CMK (cell line): ENCODE measurements around the genes CALM1, TTC7B and TC2N.

GRCh38 chr14:90288708-90288993, 32.3 kb downstream of the PSMC1 start:
- RRBS = no CpG with 5 or more reads among the region's 6 CpGs

DNA sequence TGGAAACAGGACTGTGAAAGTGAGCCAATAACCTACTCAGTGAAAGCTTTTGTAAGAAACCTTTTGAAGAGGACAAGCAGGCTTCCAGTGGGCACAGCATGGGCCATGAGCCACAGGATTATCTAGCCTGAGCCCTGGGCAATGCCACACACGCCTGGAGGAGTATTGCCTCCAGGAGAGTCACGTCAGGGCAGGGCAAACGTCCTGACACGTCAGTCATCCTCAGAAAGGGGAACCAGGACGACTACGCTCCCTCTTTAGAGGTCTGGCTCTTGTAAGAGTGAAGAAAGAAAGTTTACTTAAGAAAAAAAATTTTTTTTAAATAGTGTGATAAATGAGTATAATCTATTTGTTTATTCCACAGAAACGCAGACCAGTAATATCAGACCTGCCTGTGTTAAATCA, 32.2 kb downstream of the NRDE2 start:
- RRBS = no CpG with 5 or more reads among the region's 7 CpGs

- RRBS = 1% methylated on average over 11 of the region's 46 CpGs
These were observed at the start of gene CALM1 for GRCh38 chr14:90396946-90397282. Gene CALM1 (plus strand): TSS chr14:90397029.

DNA sequence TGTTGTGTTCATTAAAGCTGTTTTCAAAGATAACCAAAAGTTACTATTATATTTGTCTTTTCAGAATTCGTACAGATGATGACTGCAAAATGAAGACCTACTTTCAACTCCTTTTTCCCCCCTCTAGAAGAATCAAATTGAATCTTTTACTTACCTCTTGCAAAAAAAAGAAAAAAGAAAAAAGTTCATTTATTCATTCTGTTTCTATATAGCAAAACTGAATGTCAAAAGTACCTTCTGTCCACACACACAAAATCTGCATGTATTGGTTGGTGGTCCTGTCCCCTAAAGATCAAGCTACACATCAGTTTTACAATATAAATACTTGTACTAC, 7.8 kb downstream of the CALM1 start:
- RRBS = no CpG with 5 or more reads among the region's 1 CpG

DNA sequence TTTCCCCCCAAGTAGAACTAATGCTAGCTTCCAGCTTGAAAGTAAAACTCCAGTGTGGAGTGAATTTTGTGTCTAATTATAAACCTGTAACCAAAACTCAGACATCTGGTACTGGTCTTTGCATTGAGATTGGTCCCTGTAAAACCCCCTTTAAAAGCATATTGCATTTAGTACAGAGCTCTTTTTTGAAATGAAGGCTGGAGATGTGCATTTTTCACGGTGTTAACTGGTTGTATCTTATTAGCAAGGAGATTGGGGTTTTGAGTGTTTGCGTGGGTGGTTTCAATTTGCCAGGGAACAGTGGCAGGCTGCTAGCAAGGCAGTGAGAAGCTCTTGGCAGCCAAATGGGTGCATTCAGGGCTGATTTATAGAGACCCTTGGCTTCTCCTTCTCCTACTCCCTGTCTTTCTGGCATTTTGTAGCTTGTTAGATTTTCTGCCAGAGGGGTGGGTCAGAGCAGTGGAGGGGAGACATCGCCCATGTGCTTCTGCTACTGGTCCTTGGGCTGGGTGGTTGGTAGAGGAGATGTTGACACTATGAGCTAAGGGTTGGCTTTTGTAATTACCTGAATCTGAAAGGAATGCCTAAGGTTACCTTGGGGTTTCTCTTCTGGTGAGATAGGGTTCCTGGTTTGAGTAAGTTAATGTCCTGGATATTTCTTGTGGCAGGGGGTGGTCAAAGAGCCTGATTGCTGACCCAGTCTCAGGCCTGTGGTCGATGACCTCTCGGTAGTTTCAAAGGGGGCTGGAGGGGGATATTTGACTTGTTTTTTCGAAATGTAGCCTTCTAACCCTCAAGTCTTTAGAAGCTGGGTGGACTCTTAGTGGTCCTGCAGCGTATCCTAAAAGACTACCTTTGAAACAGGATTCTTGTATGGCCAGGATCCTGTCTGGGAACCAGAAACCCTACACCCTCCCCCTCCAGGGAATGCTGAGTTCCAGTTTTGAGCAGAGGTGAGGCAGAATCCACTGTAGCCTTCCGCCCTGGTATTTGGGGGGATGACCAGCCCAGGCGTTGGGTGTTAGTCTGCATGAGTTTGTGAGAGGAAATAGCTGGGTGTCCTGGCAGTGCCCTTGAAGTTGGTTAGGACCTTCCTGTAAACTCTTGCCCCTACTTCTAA, 9.7 kb downstream of the CALM1 start:
- RRBS = no CpG with 5 or more reads among the region's 9 CpGs

- RRBS = no CpG with 5 or more reads among the region's 2 CpGs
These were observed 75.8 kb downstream of the CALM1 start for GRCh38 chr14:90472625-90473026.

- RRBS = no CpG with 5 or more reads among the region's 8 CpGs
These were observed 94.7 kb downstream of the CALM1 start for GRCh38 chr14:90491479-90491955.

DNA sequence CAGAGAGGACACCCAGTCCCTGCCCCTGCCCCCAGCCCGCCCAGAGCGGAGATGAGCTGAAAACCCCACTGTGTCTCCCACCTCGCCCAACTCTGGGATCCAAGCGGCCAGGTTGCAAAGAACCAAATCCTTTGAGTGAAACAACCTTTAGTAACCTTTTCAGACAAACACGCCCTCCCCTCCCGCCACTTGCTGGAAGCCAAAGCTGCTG, 120.6 kb downstream of the CALM1 start:
- RRBS = no CpG with 5 or more reads among the region's 6 CpGs

DNA sequence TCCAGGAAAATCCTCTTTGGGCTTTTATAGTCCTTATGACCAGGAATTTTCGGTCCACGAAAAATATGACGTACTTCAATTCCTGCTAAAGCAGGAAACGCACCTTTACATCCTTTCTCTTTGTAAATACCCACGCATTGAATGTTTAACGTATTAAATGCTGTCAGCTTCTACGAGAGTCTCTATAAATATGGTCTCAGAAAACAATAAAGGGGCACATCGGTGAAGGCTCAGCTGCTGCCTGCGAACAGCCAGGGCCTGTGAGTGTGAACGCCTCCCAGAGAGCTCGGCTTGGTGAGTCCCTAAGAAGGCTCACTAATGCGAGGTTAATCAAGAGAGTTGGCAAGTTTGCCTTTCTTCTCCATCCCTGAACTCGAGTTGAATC, 58.4 kb downstream of the TTC7B start:
- RRBS = no CpG with 5 or more reads among the region's 13 CpGs

DNA sequence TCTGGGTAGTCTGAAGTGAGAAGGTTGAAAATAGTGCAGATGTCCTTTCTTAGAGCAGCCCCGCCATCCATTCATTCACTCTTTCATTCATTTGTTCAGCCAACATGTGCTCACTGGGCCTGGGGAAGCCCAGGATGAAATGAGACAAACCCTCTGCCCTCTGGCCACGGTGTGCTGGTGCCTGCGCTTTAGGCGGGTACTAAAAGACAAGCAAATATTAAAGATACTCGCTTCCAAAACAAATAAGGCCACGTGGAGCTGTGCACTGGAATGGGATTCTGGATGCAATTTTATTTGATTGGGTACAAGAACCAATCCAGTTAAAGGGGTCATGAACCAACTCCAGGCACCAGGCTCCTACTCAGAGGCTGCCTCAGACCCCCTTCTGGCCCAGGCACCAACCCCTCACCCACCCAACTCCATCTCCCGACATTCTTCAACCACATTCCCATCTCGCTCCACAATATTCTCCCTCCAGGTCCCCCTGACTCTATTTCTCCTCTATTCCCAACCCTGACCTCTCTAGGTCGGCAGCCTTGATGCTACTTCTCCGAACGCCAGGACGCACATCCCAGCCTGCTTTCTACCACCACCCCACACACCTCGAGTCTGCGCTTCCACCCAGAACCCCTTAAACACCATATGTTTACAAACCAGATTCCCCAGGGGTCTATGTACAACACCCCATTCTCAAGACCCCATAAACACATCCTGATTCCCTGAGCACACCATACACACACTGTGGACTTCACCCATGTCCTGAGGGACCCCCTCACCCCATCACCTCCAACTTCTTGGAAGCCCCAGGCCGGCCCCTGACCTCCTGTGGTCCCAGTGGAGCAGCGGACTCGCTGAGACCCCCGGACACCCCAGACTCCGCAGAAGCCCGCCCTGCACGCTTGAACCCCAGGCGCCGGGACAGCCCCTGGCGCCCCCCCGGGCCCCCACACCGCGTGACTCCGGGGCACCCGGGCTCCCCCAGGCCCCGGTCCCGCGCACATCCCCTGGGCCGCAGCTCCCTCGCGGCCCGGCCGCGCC, 870 bp downstream of the TTC7B start:
- RRBS = 1% methylated on average over 16 of the region's 38 CpGs

- RRBS = 6% methylated on average over 43 of the region's 99 CpGs
These were observed at the start of gene TTC7B for GRCh38 chr14:90816079-90817076. Gene TTC7B (minus strand): TSS chr14:90816430.

DNA sequence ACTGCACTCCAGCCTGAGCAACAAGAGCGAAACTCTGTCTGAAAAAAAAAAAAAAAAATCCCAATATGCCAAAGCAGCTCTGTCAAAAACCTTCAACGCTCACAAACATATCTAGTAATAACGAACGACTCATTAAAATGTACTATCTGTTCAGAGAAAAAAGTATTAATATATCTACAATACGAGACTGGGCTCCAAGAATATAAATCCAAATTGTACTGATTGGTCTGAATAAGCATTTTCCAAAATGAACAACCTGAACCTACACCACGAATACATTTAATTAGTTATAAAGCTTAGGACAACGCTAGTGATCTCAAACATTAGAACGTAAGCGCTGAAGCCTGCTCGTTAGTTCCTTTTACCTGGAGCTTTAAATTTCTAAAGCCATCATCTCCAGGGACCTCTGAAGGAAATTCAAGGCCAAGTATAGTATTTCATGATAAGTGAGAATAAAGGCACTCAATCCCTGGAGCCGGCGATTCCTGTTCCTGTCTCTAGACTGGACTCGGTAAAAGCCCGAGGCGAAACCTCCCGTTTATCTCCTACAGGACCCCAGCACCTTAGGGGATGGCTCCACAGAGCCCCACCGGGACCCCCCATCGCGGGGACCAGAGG, 1.0 kb downstream of the RPS6KA5 start:
- RRBS = 0% methylated on average over 1 of the region's 19 CpGs

DNA sequence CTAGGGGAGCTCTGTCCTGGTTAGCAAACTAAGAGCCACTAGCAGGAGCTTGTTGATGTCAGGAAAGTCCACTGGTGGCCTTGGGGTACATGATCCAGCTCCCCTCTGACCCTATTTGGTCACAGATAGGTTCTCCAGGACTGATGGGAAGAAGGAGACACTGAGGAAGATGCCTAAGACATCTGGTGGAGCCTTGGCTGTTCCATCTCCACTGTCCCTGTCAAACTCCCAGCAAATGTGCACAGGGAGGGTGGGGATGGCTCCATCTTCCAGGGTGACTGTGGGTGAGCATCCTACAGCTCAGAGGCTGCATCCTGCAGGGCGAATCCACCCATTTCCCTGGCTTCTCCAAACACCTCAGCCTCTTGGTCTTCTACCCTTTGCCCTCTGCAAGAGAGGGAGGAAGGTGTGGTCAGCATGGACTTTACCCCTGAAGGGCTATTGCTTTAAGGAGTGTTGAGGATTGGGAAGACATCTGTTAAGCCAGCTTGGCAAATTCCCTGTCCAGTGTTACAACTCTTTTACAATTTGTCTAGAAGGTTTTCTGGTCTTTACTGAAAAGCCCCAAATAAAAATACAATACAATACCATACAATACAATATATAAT, 23.2 kb upstream of the DGLUCY start:
- RRBS = no CpG with 5 or more reads among the region's 1 CpG

DNA sequence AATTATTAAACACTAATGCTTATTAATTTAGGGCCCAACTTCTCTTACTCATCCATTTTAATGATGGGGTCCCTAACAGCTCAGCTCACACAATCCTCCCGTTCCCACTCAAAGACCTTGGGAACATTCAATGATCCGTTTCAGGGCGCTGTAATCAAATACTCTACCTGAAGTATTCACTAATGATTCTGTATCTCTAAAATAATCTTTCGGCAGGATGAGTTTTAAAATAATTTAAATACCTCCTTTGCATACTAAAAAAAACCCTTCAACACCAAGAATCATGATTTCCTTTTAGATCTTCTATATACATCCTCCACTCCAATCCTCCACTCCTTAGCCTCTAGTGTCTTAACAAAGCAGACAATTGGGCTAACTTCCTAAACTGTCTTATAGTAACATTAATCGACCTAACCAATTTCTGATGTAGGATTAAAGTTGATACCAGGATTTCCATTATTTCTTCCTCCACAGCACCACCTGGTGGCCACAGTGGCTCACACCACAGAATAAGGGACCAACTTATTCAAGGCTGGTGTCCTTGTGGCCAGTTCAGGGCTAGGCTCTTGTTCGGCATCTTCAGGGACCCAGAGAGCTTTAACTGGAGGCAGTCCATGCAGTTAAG, 41.8 kb upstream of the GPR68 start:
- RRBS = no CpG with 5 or more reads among the region's 6 CpGs

- RRBS = no CpG with 5 or more reads among the region's 15 CpGs
These were observed 71.4 kb upstream of the GPR68 start for GRCh38 chr14:91315611-91316611.

DNA sequence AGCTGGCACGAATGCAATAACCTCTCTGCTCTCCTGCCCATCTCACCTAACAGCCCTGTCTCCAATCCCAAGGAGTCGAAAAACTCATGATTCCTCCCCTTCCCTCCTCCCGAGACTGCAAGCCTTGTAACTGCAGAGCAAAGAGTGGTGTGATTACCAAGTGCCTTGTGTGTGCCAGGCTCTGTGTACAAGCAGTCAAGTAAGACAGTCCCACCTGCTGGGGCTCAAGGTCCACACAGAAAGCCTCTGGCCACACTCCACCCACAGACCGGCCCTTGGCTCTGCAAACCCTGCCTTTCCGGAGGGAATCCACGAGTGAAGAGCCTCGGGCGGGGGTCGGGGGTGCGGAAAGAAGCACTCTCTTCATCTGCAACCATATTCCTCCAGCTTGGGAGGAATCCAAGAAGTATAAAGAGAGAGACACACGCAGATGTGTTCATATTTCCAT, 84.9 kb downstream of the CCDC88C start:
- RRBS = no CpG with 5 or more reads among the region's 11 CpGs

DNA sequence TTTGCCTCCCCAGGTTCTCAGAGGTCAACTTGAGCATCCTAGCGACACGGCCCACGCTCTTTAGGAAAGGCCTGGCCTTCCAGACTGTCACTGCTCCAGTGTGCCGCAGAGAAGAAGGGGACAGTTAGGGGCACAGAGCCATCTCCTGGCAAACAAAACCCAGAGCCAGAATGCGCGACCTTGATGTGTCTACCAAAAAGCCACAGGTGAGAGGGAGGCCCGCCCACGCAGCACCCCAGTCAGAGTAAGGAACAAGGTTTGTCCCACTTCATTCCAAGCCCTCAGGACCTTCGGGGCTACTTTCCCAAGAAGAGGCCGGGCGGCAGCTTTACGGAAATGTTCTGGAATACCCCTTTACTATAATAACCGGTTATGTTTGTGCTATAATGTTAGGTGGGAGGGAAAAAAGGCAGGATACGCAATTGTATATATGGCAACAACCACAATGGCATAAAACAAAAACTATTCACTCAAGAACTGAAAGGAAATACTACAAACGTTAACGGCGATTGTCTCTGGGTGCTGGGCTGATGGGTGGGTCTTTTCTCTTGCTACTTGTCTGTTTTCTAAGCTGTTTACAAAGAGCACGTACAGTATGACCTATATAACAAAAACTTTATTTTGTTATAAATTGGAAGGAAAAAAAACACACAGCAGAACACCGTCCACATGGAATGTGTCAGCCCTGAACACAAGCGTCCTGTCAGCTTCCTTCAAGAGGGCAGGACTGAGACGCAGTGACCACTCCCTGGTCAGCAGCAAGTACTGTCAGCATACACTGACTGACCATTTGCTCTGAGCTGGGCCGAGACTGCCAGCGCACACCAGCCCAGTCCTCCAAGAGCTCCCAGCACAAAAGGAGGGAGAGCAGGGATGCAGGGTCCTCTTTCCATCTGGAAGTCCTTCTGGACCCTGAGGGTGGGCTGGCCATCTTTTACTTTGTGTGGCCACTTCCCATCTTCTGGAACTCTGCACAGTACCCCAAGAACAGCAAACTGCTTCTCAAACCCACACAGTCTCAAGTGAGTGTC, 12.2 kb downstream of the CCDC88C start:
- RRBS = no CpG with 5 or more reads among the region's 23 CpGs

DNA sequence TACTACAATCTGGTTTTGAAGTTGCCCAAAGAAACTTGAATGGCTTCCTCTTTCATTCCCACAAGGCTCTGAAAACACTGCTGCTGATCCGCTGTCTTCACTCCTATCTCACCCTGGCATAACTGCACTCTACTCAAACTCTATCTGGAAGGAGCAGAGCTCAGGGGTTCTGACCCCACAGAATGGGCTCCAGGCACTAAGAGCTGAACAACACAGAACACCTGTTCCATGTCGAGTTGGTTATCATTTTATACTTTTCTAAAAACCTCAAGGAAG, 70.2 kb upstream of the PPP4R3A start:
- RRBS = no CpG with 5 or more reads among the region's 2 CpGs

DNA sequence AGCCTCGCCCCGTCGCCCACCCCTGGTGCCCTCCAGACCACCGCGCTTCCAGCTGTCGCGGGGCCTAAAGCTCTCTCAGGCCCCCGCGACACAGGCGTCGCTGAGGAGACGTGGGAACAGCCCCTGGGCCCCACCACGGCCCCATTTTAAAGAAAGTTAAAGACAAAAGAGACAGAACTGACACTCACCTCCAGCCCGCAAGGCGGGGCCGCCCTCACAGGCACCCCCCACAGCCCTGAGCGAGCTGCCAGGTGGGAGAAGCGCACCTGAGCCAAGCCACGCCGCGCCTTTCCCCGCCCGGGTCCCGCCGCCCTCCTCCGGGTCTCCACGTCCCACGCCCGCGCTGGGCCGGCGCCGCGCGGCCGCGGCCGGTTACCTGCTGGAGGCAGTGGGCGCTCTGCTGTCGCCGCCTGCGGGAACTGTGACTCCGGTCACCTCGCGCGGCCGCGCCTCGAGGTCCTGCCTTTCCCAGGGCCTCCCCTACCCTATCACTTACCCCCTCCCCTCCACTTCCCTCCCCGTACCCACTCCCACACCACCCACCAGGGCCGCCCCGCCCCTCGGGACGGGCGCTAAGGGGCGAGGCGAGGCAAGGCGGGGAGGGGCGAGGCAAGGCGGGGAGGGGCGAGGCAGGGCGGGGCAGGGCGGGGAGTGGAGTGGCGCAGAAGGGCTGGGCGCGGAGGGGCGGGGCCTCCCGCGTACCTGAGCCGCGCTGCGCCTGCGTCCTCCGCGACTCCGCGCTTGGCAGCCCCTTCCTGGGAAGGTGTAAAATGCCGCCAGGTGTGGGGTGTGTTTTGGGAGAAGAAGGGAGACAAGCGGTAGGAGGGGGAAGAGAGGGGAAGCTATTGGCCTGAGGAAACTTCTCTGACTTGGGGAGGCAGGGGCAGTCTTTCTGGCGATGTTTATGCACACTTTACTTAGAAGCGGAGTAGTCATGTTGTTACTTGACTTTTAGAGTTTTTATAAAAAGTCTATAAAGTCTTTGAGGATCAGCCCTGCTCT, 31.0 kb downstream of the TC2N start:
- RRBS = 33% methylated on average over 6 of the region's 81 CpGs

DNA sequence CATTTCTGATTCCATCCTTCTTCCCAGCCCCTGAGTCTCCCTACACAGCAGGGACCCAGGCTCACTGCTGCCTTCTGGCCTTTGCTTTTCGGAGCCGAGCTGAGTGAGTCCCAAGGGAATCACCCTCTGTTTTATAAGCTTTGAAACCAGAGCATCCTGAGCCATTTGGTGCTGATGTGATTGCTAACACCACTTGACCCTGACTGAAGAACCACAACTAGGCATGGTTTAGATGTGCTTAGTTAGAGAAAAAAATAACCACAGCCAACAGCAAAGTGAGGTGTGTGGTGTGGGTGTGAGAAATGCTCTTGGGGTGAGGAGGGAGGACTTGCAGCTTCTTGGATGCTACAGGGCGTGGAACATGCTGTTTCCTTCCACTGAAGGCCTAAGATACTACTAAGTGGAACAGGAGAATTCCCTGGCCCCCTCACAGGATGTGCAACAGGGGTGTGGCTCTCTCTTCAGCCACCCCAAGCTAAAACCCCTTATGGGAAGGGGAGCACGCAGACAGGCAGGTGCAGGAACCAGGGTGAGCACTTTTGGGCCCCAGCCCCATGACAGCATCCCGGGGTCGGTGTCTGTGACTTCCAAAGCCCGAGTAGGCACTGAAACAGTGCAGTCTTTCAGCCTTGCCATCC, at the start of gene TC2N:
Gene TC2N, minus strand, starts transcription at position 205 of the 638 bp plus-strand sequence.
- RRBS = no CpG with 5 or more reads among the region's 7 CpGs